Mesangial cell (primary cell): ENCODE results near the genes ABI2 and ICOS.

DNA sequence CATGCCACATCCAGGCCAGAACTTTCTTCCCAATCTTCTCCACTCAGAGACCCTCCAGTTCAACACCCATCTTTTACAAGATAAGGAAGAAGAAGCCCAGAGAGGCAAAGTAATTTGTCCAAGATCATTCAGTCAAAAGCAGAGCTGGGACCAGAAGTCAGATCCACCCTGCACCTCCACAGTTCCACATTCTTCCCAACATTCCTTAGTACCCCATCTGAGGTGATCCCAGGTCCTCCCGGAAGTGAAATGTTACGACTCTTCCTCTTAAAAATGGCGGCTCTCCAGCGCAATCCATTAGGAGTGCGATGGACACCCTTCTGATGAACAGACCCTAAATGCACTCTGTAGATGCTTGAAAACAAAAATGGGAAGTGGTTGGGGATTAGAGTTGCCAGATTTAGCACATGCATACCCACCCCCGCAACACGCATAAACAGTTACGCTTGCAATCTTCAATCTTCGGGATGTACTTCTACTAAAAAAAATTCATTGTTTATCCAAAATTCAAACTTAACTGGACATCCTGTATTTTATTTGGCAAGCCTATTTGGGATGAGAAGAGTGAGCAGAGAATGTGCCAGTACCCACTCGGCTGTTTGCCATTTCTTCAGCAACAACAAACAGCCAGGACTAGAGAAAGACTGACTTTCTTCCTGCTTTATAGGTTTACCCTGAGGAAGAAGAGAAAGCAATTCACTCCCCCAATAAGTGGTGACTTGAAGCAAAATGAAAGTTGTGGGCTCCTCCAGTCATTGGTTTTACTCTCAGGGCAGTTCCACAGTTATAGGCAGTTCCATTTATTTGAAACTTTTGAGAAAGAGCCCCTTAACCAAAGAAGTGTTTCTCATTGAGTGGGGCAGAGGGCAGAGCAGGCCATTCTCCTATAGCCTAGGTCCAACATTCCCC is 18.4 kb downstream of the KIAA2012 start:
- RAMPAGE, long total RNA: no peak

GRCh38 chr2:202266788-202267832 is 1.5 kb downstream of the NOP58 start:
- RAMPAGE, long total RNA: no peak

- RAMPAGE, long total RNA: no peak
Measured at GRCh38 chr2:202302575-202303130, 37.1 kb downstream of the NOP58 start.

DNA sequence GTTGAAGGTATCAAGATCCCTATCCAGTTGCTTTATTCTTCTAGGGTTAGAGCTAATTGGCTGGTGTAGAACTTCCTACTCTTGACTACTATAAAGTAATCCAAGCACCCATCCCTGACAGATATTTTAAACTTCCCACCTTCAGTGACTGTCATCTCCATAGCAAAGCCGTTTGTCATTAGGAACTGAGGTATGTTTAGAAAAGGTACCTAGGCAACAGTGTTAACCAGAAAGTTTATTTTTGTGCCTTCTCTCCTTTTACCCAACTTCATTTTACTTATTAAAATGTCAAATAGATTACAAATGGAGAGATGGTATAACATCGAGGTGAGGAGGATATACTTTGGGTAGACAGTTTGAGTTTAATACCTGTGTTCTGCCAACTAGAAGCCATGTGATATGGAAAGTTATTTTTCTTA is 4.5 kb downstream of the FAM117B start:
- RAMPAGE, long total RNA: no peak

GRCh38 chr2:202724632-202725251 is 90.0 kb downstream of the FAM117B start:
- RAMPAGE, long total RNA: no peak

DNA sequence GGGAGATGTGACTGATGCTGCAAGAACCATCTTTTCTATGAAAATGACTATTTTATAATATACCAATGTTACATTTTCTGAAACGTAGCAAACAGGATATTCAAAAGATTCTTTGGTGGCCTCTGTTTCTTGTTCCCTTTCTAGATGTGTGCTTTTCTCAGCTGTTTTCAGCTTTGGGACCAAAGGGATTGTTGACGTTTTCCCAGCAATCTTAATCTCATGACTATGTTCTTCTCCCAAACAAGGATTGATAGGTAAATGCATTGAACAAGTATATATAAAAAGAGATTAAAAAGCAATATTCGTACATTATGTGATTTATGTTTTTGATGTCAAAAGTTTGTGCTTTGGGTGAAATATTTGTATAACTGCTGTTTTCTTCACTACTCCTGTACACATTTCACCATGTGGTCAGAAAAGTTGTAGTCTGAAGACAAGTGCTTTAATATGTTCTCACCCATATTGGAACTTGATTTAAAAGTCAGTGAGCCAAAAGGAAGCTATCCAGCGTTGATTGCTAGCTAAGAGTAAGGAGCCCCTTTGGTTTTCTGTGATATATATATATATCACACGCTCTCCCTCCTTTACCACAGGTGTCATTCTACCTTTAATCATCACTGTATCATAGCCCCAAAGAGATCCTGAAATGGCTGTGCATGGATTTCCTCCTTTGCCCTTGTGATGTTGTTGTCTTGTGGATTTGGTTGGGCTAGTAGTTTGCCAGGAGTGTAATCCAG is 105.3 kb downstream of the ICA1L start:
- RAMPAGE, long total RNA: no peak

- RAMPAGE, long total RNA: no peak
Measured at GRCh38 chr2:203041266-203041622, 26.6 kb downstream of the NBEAL1 start.

GRCh38 chr2:203135647-203136376 is 103.0 kb upstream of the CYP20A1 start:
- RAMPAGE, long total RNA: no peak

DNA sequence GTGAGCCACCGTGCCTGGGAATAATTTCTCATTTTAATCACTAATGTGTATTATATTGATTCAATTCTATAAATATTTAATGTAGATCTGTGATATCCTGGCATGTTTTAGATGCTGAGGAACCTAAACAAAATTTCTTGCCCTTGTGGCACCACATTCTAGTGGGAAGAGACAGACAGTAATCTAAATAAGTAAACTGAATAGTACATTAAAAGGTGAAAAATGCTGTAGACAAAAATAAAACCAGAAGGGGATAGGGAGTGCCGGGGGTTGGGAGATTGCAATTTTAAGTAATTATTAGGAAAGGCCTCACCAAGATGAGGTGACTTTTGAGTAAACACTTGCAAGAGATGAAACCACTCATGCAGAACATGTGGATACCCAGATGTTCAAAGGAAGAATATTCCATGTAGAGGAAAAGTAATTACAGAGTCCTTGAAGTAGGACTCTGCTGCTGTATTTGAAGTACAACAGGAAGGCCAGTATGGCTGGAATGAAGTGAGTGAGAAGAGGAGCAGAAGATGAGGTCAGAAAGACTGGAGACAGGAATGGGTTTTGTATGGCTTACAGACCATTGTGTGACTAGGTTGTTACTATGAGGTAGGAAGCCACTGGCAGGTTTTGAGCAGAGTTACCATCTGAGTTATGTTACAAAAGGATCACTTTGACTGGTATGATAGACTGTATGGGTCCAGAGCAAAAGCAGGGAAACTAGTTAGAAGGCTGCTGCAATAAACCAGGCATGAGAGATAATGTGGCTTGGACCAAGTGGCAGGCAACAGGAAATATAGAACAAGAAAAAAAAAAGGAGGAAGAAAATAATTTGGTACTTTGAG is 37.1 kb downstream of the CYP20A1 start:
- RAMPAGE, long total RNA: no peak

GRCh38 chr2:203327469-203328713 is at the start of gene ABI2:
Gene ABI2 (plus strand): TSS chr2:203328394.
- RAMPAGE, long total RNA: start-site peak on the plus strand at chr2:203328349-203328394, 114 reads

DNA sequence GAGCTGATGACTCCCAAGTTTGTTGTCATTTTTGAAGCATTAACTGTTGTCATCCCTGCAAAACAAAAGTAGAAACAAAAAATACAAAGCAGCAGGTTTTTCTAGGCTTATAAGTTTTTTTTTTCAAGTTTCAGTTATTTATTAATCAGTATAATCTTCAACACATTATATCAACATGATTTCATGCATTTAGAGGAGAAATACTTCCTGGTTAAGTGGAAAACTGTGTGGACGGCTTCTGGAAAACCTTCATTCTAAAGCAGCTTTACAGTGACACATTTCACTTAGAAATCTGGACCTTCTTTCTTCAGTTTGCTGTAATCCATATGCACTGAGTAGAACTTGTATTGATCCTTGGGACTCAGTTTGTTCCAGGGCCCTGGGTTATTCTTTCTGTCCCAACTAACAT is 34.5 kb upstream of the CD28 start:
- RAMPAGE, long total RNA: no peak

DNA sequence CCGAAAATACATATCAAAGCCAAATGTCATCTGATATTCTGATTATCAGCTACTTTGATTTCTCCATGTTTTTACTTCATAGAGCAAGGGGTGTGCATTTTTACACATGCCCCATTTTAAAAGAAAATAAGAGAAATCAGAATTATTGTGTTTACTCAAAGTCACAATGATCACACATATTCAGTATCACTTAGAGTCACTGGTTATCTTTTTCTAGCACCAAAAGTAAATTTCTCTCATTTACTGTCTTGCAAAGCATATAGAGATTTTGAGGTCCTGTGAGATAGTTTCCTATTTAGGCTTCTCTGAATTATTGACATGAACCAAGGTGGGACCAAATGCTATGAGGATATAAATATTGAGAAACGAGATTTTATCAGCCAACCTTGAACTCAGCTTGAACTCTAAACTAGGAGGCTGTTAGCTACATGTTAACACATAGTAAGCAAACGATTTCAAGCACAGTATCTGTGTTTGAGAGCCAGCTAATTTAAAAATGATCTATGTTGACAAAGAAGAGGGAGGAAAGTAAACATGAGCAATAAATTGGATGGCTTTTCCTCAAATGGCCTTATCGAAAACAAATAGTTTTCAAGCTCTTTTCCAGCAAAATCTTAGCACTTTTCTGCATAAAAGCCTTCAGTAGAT is 14.4 kb downstream of the CD28 start:
- RAMPAGE, long total RNA: no peak

GRCh38 chr2:203936452-203936960 is at the start of gene ICOS:
Gene ICOS (plus strand): TSS chr2:203936763.
- RAMPAGE, long total RNA: no peak

DNA sequence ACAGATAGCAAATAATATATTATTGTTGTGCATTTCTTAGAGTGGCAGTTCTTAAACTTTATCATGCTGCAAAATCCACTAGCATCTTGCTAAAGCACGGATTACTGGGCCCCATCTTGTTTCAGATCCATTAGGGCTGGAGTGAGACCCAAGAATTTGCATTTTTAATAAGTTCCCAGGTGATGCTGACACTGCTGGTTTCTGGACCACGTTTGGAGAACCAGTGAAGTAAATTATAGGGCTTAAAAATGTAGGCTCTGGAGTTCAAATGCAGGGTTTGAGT is 46.5 kb upstream of the PARD3B start:
- RAMPAGE, long total RNA: no peak

GRCh38 chr2:204545564-204546298 is 456 bp downstream of the PARD3B start:
- RAMPAGE, long total RNA: no peak

- RAMPAGE, long total RNA: no peak
Measured at GRCh38 chr2:204717394-204717869, 172.2 kb downstream of the PARD3B start.

- RAMPAGE, long total RNA: no peak
Measured at GRCh38 chr2:205332147-205332519, 350.2 kb upstream of the NRP2 start.

GRCh38 chr2:205375123-205375729 is 307.1 kb upstream of the NRP2 start:
- RAMPAGE, long total RNA: no peak

DNA sequence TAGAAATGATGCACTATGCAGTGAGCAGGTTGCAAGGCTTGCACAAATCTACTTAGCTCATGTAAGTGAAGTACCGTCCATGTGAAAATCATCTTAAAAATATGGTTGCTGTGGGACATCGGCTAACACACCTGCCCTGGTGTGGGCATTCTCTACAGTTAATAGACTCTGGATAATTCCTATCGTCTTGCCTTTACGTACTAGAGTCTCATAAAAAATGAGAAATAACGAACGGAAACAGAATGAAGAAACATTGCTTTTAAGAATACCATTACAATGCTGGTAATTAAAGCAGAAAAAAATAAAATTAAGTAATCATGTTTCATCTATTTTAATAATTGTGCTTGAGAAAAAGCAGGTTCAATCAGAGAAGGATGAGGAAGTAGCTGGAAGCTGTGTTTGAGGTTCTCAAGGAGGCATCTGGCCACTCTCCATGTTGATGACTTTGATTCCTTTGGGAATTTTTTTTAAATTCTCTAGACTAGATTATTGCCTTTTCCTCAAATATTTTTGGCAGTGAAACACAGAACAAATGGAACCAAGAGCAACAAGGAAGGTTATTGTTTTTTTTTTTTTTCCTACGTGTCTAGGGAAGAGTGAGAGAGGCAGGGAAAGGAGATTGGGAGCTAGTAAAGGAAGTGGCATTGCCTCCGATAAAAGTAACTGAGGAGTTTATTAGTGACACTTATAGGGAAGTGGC is 100.0 kb upstream of the NRP2 start:
- RAMPAGE, long total RNA: no peak

DNA sequence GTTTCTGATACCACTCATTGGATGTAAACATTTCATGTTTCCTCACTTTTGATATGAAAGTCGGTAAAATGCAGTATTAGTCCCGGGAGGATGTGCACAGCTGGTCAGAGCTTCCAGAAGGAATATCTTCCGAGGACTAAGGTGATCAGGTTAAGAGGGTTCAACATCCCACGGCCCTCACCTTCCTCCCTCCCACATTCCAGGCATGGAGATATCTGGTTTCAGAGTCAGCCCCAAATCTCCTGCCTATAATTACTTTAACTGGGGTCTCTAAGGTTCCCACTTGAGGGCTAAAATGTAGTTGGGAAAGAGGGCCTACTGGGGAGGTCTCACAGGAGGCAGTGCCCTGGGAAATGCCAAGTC is 65.9 kb upstream of the NRP2 start:
- RAMPAGE, long total RNA: no peak